ENCODE results near the gene ZEB2.

DNA sequence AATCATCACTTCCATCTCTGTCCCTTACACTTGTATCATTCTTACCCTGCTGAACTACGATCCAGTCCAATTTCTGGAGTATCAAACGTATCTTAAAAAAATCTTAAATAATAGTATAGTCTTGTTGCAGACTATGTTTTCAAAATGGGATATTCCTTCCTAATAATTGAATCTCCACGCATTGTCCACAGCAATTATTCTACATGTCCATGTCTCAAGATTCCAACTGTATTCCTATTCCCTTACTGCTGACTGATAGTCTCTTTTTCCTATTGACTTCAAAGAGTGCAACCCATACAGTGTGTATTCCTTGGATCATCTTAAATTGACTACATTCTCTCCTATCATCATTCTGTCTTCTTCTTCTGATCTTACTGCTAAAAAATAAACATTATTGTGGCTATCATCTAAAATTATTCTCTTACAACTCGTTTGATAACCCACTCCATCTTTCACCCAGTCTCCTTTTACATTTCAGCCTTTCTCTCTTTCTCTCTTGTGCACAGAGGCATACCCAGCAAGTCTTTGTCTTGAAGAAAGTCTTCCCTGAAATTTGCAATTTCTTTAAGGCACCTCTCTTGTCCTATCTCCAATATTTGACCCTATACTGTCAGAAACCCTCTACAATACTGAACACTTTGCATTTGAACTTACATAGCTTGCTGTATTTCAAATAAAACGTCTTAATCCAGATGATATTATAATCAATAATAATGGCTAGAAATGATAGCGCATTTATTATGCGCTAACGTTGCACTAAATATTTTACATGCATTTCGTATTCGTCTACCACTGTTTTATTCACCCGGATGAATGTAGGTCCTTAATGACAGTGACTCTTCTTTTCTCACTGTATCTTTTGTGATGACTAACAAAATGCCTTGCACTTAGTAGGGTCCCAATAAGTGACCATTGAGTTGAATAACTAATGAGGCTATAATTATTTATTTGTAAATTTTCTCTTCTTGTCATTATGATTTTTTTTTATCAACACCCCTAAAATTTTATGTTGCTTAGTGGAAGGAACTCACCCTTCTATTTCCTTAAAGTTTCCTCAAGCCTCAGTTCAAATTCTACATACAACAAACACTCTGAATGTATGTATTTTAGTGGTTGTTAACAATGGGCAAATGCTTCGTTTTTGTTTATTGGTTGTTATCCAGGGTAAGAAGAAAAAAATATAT is 84.3 kb upstream of the GTDC1 start:
- PRO-cap = no peak

GRCh38 chr2:144424346-144425566 is 92.4 kb upstream of the GTDC1 start:
- PRO-cap = no peak

GRCh38 chr2:144430613-144432027 is 88.8 kb downstream of the ZEB2 start:
- PRO-cap = bidirectional peak, plus-strand start at chr2:144431078, minus-strand start at chr2:144431014

DNA sequence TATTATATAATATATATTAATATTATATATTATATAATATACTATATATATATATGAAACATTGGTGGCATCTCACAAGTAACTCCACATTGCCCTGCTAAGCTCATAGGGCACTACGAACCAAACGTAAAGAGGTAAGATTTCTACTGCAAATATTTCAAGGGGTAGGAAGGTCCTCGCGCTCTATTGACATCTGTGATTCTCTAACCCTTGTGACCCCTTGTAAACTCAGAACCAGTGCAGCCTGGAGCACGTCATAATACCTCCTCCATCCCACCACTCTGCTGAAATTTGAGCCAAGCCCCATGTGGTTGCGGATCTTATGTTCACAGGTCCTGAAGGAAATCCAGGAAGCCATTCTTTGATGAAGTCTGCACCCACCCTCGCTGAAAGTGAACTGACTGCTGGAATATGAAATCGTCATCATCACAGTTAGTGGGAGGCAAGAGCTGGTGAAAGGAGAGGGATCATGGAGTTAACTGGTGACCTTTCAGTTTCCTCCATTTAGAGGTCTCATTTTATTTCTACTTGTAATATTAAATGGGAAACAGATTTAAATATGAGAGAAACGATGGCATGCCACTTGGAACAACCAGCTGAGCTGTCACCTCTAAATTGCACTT is 21.7 kb downstream of the ZEB2 start:
- PRO-cap = no peak

DNA sequence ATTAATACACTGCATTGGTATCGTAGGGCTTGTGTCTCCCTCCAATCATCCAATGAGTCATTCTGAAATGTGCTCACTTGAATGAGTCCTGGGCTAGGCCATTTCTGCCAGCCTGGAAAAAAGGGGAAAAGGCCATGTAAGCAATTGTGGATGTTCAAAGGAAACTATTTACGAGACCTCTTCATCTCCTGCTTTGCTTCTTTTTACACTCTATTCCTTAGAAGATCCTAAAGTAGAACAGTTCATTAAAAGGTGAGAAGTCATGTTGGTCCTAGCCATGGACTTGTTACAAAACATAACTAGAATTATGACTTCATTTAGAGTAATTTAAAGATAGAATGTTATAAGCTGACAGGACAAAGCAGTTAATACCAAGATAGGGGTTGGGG is 18.7 kb downstream of the ZEB2 start:
- PRO-cap = no peak

- PRO-cap = no peak
These were observed 6.3 kb downstream of the ZEB2 start for GRCh38 chr2:144513457-144514092.

- PRO-cap = no peak
These were observed 1.7 kb downstream of the ZEB2 start for GRCh38 chr2:144518100-144518664.

- PRO-cap = bidirectional peak, plus-strand start at chr2:144520215, minus-strand start at chr2:144520119
These were observed at the start of gene ZEB2 for GRCh38 chr2:144519791-144520833. Gene ZEB2, minus strand, starts transcription at chr2:144520119.

DNA sequence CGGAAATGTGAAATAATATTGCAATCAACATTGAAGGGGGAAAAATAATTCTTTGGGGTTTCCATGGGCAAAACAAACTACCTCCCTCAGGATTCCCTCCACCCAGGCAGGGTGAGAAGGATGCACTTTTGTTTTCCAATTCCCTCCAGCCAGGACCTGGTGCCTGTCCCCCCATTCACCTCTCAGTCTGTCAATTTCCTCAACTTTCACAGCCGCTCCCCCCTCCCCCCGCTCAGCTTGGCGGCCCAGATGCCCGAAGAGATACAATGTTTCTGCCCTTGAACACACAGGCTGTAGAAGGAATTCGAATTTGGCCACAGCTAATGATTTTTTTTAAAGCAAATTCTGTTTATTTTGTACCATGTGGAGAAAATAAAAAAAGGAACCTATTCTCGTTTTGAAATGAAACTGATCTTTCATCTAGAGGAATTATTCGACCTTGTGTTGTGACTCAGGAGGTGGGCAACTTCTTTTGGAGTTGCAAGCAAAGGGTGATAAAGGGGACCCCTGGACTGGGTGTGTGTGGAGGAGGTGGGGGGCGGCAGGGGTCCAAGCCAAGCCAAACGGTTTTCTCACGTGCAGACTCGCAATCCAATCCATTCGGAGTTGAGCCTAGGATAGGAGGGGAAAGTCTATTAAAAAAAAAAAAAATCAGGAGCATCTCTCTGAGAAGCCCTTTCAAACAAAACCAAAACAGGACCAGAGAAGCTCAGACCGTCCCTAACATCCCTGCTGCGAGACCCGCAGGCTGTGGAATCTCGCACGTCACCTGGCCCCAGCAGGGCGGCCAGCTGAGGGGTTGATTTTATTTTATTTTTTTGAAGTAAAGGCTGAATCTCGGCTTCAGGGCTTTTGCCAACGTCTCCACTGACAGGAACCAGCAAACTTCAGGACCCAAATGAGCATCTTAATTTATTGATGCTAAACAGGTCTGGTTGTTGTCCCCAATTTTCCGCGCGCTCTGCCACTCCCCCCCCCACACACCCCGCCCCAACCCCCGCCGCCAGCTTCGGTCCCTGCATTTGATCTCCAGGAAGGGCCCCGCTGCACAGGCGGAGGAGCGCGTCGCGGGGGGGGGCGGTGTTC is 3.6 kb upstream of the ZEB2 start:
- PRO-cap = bidirectional peak, plus-strand start at position 1,022 of the sequence, minus-strand start at position 1,007 of the sequence

DNA sequence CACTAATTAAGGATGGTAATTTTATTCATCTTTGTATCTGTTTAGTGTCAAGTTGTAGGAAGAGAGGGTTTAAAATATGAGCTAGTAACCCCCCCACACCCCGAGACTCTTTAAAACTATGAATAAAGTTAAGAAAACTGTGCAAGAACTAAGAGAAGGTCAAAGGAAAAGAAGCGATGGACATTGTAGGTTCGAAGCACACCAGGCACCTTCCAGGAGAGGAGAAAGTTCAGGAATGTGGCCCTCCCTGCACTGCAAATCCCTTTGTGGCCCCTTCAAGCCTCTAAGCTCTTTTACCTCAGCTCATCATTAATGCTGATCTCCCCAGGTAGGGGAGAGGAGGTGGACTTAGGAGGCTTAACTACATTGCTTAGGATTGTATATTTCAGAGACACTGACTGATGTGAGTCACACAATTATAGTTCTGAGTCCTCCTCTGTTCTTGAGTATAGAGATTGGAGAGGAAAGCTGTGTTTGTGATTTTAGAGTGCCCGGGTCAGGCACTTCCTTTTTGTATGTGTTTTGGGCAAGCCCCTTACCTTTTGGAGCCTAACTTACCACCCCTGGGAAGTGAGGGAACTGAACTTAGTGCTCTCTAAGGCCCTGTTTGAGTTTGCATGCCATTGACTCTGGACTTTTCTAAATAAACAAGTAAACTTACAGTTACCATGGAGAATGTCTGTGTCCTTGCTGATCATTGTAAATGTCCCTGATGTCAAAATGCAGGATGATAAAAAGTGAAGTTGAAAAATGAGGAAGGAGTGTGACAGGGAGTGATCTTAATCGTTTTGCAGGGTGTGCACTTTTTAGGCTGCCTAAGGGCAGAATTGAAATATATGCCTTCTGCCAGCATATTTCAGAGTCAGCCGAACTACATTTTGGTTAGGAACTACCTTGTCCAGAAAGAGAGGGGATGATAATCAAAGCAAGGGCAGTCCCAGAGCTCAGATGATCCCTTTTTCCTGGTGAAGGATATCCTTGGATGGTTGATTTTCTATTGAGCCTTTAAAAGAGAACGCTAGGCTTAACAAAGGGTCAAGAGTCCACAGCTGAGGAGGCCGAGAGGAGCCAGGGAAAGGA is 140.9 kb upstream of the ZEB2 start:
- PRO-cap = no peak

DNA sequence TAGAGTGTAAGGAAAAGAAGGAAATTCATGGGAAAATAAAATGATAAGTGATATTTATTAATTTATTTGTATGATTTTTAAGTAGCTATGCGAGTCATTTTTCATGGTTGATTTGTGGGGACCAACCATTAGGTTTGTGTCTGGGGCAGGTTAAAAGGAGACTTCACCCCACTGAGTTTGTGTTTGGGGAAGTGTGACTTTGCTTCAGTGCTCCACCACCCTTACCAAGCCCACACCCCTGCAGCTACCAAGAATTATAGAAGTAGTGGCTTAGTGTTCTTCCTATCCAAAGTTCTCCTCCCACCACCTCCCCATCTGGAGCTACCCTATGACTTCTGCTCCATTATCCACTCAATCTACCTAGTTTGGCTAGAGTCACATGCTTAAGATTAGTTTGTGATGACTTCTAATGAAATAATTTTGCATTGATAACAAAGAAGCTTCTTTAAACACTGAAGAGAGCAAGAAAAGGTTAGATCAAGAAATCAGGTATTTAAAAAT is 182.1 kb upstream of the ZEB2 start:
- PRO-cap = no peak

DNA sequence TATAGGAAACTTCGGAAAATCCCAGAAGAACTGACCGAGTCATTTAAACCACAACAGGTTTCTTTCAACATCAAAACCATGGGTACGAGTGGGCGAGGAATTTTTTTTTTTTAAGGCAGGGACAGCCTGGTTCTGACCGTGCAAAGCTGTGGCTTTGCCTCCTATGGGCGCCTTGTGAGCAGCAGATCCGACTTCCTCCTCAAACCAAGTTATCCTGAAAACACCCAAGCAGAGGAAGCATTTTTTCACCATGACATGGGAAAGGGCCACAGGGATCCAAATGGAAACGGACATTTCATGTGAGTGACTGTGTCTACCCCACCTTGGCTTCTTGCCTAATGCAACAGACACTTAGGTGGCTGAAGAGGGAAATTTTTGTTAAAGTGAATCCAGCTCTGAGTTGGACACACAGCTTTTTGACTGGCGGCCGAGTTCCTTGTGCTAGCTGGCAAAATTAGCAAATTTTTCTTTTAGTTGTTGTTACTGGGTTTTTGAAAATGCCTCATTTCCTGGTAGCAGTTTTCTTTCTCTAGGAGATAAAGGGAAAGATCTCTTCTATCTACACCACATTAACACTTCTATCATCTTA is 487.4 kb upstream of the ZEB2 start:
- PRO-cap = no peak

DNA sequence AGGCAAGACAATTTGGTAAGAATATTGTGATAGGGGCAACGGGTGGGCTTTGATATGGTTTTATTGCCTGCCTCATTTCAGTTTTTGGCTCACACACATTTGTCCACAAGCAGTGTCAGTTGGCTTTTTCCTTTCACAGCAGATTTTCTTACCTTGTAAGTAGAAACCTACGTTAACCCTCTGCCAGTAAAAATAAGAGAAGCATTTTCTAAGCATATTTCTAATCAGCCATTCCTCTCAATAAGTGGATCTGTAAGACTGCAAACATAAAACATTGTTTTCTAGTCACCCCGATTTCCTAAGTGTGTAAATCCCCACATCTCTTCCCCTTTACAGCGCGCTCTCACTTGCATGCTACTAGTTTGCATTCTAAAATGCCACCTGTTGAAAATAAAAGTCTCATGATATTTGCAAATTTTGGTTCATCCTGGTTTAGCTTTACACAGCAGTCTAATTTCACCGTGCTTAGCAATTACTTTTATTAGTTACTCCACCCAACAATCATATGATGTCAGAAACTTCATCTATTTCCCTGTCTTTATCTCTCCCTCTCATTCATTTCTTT is 1230.6 kb upstream of the ZEB2 start:
- PRO-cap = no peak

- PRO-cap = unidirectional peak, plus-strand start at chr2:146858048
These were observed 987.1 kb upstream of the ACVR2A start for GRCh38 chr2:146857753-146858163.

DNA sequence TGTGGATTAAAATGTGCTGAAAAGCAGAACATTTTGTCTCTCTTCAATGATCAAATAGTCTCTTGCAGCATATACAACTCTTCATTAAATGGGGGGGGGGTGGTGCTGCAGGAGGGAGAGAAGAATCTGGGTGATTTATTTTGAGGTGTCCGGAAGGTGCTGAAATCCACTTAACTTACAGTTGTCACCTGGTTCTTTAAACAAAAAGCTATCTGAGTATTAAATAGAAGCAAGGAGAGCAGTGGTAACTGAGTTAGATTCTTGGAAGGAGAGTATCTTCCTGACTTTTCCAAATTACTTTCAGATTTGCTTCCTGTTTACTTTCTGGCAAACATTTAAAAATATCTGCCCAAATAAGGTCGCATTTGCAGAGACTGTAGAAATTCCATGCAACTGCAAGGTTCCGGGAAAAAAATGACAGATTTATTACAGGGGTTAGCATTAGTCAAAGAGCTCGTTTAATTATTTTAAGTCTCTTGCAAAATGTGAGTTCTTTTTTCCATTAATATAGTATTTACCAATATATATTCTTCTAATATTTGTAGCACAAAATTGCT is 904.6 kb upstream of the ACVR2A start:
- PRO-cap = no peak

DNA sequence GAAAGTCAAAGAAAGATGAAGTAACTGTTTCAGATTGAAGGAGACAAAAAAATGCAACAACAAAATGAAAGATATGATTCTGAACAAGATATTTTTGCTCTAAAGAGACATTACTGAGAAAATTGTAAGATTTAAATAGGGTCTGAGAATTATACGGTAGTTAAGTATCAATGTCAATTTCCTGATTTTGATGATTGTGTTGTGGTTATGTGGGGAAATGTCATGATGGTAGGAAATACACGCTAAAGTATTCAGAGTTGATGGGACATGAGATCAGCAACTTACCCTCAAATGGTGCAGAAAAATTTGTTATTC is 551.0 kb upstream of the ACVR2A start:
- PRO-cap = no peak

DNA sequence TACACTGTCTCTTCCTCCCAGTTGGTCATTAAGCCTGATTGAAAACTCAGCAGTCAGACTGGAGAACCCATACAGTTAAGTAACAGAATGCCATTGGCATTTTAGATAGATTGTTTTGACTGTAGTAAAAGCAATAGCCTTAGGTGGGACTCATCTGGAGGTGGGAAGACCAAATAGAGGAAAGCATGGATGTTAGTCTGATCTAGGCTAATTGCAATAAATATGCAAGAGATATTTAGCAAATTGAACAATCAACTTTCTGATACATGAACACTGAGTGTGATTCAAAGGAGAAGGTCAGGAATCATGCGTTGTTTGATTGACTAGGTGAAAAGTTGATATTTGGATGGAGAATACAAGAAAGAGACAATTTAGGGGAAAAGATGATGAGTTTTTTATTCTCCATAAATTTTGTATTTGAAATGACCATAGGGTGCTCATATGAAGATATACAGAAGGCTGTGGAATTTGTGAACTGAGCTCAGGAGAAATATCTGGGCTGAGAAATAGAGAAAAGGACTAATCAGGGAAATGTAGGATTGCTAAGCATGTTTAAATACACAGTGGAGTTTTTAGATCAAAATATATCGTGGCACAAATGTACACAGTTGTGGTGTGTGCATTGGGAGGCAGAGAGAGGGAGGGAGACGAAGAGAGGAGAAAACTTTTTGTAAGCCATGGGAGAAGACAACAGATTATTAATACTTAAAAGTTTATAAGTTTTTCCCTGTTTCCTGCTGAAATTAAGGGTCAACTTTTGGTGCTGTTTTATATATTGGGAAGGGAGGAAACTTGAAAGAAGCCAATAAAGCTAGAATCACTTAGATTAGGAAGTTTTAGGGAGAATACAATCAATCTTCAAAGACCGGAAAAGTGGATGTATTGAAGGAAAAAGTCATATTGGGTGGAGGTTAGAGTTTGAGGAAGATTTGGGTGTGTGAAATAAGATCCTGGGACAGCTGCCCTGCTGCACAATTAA is 242.1 kb downstream of the MBD5 start:
- PRO-cap = no peak

GRCh38 chr2:148345481-148346051 is 299.0 kb upstream of the EPC2 start:
- PRO-cap = no peak

GRCh38 chr2:148642766-148643454 is 1.6 kb upstream of the EPC2 start:
- PRO-cap = no peak

GRCh38 chr2:148705933-148706756 is 61.6 kb downstream of the EPC2 start:
- PRO-cap = no peak

Data from left common carotid artery plus branches (tissue), 1 donor.